Fibroblast of the aortic adventitia (primary cell): ENCODE data around the gene CCNI.

GRCh38 chr4:77012705-77013449, 62.9 kb downstream of the CCNI start:
- CAGE, long polyA plus RNA = no peak

- CAGE, long polyA plus RNA = no peak
Observed at GRCh38 chr4:77075869-77076554, at the start of gene CCNI. CCNI (minus strand) TSS chr4:77075989.

- CAGE, long polyA plus RNA = no peak
Observed at GRCh38 chr4:77169424-77169810, 12.4 kb downstream of the CCNG2 start.

GRCh38 chr4:77171128-77171481, 14.1 kb downstream of the CCNG2 start:
- CAGE, long polyA plus RNA = no peak

GRCh38 chr4:77812186-77812417, 7.1 kb downstream of the CNOT6L start:
- CAGE, long polyA plus RNA = no peak

DNA sequence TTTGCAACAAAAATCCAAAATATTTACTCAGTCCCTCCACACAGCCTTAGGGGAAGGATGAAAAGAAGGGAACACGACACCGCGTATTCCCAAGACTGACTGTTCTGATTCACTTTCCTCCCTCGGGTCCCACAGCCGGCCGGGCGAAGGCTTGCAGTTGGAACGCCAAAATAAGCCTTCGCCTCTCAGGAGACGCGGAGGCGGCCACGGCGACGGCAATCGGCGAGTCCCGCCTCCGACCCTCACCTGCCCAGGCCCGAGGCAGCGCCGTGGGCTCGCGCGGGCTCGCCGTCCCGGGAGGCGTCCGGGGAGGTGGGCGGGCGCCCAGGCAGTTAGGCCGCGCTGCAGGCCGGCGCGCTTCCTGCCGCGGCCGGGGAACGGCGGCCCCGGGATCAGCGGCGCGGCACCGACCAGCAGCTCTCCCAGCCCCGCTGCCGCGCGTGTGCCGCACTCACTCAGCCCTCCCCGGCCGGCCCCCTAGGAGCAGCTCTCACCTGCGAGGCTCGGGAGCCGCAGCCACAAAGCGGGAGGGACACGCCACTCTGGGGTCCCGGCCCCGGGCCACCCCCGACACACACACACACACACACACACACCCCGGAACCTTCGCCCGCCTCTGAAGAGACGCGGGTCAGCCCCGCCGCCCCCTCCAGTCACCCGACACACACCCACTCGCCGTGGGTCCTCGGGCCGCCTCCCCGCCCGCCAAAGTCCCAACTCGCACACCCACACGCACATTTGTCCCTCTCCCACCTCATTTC, 508 bp downstream of the CNOT6L start:
- CAGE, long polyA plus RNA = no peak

DNA sequence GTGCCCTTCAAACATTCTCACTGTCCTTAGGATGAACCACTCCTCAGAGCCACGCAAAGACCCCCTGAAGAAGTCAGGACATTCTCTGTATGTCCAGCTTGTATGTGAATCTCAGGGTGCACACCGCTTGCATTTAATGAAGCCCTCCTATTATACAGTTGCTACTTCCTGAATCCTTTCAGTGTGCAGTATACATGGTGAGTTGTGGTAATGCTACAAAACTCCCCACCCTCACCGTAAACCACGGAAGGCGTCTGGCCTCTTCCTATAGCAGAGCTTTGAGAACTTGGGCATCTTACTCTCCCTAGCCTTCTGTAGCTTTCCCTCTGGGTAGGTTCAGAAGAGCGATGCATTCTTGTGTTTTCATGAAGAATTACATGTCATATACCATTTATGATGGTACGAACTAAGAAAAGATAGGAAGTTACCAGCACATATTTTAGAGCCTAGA, 9.5 kb upstream of the MRPL1 start:
- CAGE, long polyA plus RNA = no peak

DNA sequence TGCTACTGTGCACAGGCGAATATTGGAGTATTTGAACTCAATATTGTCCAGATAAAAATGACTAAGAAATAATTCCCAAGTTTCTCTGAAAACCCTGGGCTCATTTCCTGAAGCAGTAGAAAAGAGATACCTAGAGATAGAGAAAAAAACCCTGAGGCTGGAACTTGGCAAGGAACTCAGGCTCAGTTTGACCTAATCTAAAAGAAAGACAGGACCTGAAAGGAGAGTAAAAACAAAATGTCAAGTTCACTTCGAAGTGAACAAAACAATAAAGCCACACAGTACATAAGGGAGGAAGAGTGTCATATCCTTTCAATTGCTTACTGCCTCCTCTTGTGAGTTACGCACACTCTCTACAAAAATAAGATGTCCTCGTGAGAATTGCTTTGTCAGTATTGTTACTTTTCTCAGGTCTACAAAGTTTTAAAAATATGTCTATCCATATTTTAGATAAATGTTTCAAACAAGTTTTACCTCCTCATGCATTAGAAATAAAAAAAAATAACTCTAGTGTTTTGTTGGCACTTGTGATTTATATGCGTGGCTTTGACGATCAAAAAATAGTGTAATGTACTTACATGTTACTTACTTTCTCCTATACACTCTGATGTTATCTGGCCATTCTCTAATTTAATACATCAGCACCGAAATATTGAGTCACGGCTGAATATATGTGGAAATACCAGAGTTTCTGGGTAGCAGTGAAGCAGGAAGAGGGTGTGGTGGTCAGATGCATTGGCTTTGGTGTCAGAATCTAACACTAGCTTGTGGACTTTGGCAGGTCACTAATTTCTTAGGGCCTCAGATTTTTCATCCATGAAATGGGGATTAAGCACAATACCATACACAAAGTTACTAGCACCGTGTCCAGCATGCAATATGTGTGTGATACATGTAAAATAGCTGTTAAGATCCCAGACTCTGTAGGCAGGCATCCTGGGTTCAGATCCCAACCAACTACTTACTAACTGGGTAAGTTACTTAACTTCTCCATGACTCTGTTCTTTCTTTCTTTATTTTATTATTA, 8.1 kb upstream of the MRPL1 start:
- CAGE, long polyA plus RNA = no peak

DNA sequence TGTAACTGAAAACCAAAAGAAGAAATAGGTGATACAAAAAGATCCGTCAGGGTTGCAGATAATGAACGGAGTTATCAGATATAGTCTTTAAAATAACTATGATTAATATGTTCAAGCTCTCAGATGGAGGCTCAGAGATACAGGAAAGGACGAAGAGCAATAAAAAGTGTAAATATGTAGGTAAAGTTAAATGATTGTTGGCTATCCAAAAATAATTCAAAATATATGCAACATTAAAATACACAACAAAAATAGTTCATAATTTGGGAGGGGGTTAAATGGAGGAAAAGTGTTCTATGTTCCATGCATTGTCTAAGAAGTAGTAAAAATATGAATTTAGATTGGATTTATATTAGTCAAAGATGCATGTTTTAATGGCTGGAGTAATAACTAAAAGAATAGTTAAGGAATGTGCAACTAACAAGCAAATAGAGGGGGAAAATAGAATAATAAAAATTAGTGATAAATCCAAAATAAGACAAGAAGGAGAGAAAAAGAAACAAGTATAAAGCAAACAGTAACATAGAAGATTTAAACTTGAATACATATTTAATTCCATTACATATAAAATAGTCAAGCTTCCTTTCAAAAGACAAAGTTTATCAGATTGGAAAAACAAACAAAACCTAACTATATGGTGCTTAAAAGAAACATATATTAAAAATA, 85.5 kb downstream of the FRAS1 start:
- CAGE, long polyA plus RNA = no peak

DNA sequence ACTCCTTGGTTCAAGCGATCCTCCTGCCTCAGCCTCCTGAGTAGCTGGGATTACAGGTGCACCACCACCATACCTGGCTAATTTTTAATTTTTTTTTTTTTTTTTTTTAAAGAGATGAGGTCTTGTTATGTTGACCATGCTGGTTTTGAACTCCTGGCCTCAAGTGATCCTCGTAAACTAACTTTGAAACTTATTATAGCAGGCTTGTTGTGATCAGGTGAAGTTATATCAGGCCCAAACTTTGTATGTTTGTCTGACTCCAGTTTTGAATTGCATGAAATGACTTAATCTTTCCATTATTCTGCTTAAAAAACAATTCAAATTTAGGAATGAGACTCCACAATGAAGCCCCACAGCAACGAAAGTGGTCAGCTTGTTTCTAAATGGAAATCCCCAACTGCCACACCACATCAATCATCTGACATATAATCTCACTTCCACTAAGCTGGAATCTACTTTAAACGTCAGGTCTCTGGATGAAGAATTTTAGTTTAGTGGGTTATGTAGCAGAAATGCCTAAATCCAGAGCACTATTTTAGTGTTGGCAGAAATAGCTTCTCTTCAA, 1.9 kb upstream of the BMP2K start:
- CAGE, long polyA plus RNA = no peak

- CAGE, long polyA plus RNA = no peak
Observed at GRCh38 chr4:78866620-78867454, 72.4 kb downstream of the PAQR3 start.

GRCh38 chr4:78885237-78886051, 53.8 kb downstream of the PAQR3 start:
- CAGE, long polyA plus RNA = no peak

- CAGE, long polyA plus RNA = no peak
Observed at GRCh38 chr4:78910153-78911208, 28.8 kb downstream of the PAQR3 start.

DNA sequence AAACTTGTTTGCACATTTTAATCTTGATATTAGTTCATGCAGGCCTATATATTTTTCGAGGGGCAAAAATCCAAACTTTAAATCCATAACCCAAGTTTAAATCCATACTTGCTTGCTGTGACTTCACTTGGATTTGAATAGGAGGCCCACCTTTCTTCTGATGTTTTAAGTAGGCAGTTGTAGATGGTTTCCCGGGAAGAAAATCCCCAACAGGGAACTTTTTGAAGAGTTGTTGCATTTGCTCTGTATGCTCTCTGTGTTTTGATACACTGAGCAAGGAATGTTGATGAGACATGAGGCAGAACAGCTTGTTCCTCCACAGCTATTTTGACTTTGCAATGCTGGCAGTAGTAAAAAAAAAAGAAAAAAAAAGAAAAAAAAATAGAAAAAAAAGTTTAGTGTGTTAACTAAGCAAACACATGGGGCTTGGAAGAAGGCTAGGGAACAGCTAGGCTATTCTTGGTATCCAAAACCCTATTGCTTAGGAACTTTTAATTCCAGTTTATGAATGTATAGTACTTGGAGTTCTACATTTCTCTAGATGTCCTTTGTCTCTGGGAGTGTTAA, 23.3 kb upstream of the PAQR3 start:
- CAGE, long polyA plus RNA = no peak

- CAGE, long polyA plus RNA = no peak
Observed at GRCh38 chr4:79083422-79083875, 144.2 kb upstream of the PAQR3 start.

DNA sequence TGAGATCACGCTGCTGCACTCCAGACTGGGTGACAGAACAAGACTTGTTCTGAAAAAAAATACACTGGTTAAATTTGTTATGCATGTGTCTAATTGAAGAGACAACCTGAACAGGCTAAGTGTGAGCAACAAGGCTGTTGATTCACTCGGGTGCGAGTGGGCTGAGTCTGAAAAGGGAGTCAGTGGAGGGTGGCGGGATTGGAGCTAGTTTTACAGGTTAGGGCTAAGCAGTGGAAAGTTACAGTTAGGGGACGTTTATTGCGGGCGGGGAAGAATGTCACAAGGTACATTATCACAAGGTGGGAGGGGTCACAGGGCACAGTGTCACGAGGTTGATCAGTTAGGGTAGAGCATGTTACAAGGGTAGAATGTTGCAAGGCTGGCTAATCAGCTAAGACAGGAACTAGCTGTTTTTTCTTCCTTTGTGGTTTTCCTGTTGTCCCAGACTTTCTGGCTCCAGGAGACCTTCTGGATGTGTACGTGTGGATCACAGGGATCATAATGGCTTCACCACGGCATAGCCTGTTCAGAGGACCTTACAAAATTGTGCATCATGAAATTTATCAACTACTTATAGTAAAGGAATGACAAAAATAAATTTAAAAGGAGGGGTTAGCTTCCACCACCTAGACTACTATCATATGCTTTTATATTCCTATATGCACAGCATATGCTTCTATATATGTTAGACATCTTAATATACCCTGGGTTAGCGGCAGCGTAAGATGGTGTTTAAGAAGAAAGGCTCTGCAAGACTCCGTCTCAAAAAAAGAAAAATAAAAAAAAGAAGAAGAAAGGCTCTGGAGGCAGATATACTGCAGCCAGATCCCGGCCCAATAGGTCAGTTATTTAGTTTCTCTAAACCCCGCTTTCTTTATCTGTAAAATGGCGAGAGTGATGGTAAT, 115.6 kb downstream of the NAA11 start:
- CAGE, long polyA plus RNA = no peak

- CAGE, long polyA plus RNA = no peak
Observed at GRCh38 chr4:79682327-79682643, 274.3 kb upstream of the GK2 start.

- CAGE, long polyA plus RNA = no peak
Observed at GRCh38 chr4:80265362-80266159, 903 bp upstream of the FGF5 start.

DNA sequence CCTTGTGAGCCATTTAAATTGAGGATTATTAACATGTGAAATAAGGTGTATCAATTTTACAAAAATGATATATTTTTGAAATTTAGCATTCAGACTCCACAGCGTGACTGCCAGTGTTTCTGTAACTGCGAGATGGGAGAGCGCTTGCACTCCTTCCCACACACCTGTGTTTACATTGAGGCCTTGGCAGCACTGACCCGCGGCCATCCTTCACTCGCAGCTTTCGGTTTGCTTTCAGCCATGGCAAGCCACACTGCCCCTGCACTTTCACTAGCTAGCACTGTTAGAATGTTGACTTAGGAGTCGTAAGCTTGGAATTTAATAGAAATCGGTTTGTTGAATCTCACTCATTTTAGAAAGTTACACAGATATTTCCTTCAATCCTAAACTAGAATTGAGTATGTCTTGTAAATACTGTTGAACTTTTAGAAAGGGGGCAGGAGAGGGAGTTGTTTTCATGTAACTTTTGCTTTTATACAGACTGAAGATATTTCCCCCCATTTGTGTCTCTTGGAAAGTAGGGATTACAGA, 136.2 kb downstream of the CFAP299 start:
- CAGE, long polyA plus RNA = no peak

DNA sequence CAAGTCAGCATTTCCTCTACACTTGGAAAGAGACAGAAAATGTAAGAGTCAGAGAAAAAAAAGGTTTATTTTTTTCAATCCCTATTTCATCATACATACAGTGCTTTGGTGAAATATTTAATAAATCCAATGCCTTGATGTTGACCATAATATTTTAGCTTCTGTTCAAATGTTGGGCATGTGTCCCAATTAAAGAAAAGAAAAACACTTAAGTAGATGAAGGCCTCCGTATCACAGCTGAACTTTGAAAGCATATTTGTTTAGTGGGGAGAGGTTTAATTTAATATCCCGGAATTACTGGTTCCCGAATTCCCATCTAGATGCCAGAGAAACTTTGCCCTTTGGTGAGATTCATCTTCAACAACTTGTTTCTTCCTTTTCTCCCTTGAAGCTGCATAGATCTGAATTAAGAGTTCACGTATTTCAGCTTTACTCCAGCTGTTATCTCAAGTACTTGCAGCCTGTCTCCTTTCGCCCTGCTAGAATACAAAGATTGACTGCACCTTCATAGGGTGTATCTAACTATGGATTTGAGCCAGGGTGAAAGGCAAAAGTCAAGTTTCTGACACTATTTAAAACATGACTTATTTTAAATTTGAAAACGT, 5.7 kb downstream of the RASGEF1B start:
- CAGE, long polyA plus RNA = no peak